Breast (tissue), 4 donors: ENCODE results near the genes WDR12 and CTLA4.

DNA sequence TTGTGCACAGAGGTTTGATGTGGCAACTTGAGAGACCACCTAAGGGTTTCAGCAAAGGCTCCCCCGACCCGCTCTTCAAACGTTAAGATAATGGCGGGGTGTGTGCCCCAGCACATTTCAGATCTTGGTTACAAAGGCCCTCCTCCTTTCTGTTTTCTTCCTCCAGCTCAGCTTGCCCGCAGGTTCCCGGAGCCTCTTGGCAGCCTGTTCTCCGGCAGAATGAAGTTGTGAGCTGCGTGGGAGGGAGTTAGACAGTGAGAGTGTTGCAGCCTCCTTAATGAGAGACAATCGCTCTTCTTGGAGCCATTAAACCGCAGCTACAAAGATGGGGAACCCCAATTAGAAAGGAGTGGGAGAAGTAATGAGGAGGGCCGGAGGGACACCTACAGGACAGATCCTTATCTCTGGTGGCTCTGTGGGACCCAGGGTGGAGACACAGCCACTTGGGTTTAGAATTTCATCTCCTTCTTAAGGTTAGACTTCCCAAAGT is 76.3 kb downstream of the KIAA2012 start:
- PRO-cap, 3 experiments: peak in 1 of 3 experiments; most common plus-strand start position 251 of the sequence (in 1); most common minus-strand start position 130 of the sequence (in 1)
- RRBS: no CpG with 5 or more reads among the region's 11 CpGs

- PRO-cap, 3 experiments: no peak in any of the 3 experiments
- RRBS: no CpG with 5 or more reads among the region's 8 CpGs
These were observed 27.2 kb downstream of the NOP58 start for GRCh38 chr2:202292517-202293469.

DNA sequence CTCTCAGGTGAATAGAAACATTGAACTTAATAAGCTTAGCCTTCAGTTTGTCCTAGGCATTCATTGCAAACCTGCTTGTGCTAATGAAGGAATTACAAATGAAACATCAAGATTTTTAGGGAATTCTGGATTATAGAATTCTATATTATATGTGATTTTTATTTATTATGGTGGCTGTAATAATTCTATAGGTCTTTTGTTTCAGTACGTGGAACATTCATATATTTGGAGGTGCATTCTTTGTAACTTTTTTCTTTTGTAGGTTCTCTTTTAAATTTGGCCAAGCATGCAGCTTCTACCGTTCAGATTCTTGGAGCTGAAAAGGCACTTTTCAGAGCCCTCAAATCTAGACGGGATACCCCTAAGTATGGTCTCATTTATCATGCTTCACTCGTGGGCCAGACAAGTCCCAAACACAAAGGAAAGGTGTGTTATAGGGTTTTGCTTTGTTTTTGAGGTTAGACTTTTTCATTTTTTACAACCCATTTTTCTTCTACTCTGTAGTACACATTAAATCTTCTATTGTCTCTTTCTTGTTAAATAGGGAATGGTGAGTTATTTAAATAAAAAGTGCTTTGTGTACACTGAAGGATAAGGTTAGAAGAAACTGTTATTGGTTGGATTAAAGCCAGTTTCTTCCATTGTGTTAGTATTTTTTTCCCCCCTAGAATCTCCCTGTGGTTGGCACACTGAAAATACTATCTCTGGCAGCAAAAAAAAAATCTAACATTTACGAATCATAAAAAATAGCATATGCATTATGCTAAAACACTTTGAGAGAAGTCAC is 30.0 kb downstream of the NOP58 start:
- PRO-cap, 3 experiments: no peak in any of the 3 experiments
- RRBS: no CpG with 5 or more reads among the region's 5 CpGs

- PRO-cap, 3 experiments: no peak in any of the 3 experiments
- RRBS: no CpG with 5 or more reads among the region's 2 CpGs
These were observed 34.5 kb downstream of the NOP58 start for GRCh38 chr2:202300003-202300481.

GRCh38 chr2:202302575-202303130 is 37.1 kb downstream of the NOP58 start:
- PRO-cap, 3 experiments: no peak in any of the 3 experiments
- RRBS: no CpG with 5 or more reads among the region's 5 CpGs

GRCh38 chr2:202377168-202377778 is 1.1 kb downstream of the BMPR2 start:
- PRO-cap, 3 experiments: peak in 1 of 3 experiments; most common plus-strand start chr2:202377377 (in 1)
- RRBS: 2% methylated on average over 9 of the region's 38 CpGs

GRCh38 chr2:202911493-202912428 is at the start of gene WDR12:
Gene WDR12 (minus strand): TSS chr2:202911673.
- PRO-cap, 3 experiments: peak in 3 of 3 experiments; most common plus-strand start chr2:202912294 (in 2); most common minus-strand start chr2:202911646 (in 3)
- RRBS: 1% methylated on average over 6 of the region's 47 CpGs

- PRO-cap, 3 experiments: peak in 2 of 3 experiments; most common plus-strand start chr2:202912594 (in 1); most common minus-strand start chr2:202912481 (in 1)
- RRBS: 1% methylated on average over 3 of the region's 37 CpGs
These were observed 372 bp downstream of the CARF start for GRCh38 chr2:202912429-202912865.

GRCh38 chr2:203022440-203023229 is 8.0 kb downstream of the NBEAL1 start:
- PRO-cap, 3 experiments: no peak in any of the 3 experiments
- RRBS: no CpG with 5 or more reads among the region's 1 CpG

DNA sequence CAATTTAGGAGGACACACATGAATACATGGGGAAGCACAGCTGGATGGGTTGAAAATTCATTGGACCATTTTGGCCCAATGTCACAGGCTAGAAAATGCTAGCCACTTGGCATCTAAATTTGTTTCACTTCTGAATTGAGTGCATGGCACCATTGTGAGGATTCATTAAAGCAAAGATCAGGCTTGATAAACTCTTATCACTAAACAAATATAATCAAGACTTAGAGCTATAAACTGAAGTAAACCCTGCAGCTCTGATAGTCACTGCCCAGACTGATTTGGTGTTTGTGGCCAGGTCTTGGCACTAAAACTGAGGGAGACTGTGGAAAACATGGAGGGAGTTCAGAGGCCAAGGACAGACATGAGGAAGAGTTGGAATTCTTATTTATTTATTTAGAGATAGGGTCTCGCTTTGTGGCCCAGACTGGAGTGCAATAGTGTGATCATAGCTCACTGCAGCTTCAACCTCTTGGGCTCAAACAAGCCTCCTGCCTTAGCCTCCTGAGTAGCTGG is 53.0 kb upstream of the CTLA4 start:
- PRO-cap, 3 experiments: no peak in any of the 3 experiments
- RRBS: no CpG with 5 or more reads among the region's 1 CpG

GRCh38 chr2:203867330-203868002 is at the start of gene CTLA4:
Gene CTLA4 (plus strand): TSS chr2:203867771.
- PRO-cap, 3 experiments: no peak in any of the 3 experiments
- RRBS: no CpG with 5 or more reads among the region's 6 CpGs

DNA sequence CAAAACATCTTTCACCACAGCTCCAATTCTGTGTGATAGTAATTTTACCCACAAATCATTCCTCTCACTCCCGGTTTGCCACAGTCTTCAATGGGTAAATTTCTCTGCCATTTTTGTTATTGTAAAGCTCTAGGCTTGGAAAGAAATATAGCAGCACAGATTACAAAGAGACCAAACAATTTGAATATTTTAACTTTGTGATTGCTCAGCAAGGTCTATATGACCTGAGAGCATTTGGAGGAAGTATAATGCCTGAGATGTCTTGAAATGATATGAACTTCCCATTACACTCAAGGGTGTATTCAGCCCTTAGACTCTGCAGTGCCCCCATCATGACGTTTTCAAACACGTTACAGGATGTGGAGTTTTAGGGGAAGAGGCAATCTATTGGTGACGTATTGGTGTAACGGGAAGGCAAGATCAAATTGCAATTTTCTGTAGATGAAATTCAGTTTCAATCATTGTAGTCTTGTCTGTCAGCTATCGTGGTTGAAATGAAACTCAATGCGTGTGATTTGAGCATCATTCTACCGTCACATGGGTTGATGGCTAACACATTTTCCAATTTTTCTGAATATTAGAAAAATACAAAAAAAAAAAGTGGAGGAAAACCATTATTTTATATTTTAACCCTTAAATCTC is 78.9 kb downstream of the ICOS start:
- PRO-cap, 3 experiments: no peak in any of the 3 experiments
- RRBS: no CpG with 5 or more reads among the region's 8 CpGs

- PRO-cap, 3 experiments: no peak in any of the 3 experiments
- RRBS: no CpG with 5 or more reads among the region's 8 CpGs
These were observed 173.9 kb downstream of the ICOS start for GRCh38 chr2:204110362-204110876.

DNA sequence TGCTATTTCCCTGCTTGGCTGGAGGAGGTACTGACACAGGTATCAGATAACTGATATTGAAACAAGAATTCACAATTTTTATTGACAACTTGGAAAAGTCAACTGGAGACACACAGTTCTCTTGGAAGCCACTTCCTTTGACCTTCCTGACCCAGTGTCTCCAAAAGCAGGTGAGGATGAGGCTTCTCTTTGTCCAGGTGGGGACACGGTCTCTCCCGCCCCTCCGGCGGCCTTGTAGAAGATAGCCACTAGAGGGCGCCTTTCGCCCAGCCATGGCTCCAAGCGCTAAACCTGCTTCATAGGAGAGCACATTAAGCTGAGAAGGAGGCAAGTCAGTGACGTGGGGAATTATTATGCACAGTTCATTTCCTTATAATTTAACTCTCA is 208.6 kb downstream of the ICOS start:
- PRO-cap, 3 experiments: no peak in any of the 3 experiments
- RRBS: no CpG with 5 or more reads among the region's 8 CpGs

DNA sequence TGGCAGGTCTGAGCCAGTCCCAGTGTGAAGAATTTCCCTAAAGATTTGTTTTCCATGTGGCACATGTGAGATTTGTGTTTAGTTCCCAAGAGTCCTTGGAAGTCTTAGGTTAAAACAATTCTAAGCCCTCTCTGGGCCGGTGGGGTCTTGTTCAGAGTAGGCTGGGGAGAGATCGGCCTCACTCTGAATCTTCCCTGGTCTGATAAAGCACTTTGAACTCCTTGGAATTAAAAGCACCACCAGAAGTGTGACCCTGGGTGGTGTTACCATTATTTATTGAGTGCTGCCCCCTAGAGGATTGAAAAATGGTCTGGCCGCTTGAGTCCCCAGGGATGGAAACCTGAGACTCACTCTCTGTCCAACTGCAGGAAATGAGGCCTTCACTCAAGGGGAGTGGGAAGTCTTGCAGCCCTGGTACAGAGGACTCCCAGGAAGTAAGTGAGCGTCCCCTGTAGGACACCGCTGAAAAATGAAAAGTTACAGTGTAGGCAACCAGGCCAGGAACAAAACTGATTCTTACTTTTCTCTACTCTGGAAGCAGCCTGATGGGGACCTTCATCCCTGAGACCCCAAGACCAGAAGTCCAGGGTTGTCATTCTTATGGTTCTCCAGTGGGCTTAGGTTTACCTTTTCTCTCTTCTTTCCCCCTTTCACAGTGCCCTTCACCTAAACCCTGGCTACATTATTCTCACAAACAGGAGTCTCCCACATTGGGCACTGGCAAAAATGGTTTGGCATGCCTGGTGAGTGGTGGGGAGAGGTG is 2.3 kb upstream of the NRP2 start:
- PRO-cap, 3 experiments: no peak in any of the 3 experiments
- RRBS: no CpG with 5 or more reads among the region's 5 CpGs

GRCh38 chr2:205704533-205704921 is 22.2 kb downstream of the NRP2 start:
- PRO-cap, 3 experiments: no peak in any of the 3 experiments
- RRBS: no CpG with 5 or more reads among the region's 4 CpGs

DNA sequence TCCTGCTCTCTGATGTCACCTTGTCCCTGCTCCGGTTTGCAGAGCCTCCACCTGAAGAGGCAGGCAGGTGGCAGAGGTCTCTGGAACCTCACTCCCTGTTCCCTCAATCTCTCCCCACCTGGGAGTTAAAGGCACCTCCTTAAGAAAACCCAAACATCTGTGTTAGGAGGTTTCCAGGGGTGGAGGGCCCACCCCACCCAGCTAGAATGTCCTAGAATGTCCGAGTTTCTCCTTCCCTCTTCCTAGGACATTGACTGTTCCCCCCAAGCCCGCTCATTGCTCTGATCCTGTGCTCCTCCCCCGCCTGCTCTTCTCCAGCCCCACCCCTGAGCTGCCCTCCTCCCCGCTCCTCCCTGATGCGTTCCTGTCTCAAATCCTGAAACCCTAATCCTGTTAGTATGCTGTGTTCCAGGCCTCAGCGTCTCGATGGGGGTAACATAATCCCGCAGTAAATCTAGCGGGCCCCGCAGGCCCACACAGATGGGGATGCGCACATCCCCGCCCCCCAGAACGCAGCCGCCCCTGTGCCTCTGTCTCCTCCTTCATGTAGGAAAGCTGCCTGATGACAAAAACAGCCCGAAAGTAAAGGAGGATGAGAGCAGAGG is 51.3 kb downstream of the NRP2 start:
- PRO-cap, 3 experiments: no peak in any of the 3 experiments
- RRBS: no CpG with 5 or more reads among the region's 16 CpGs

GRCh38 chr2:205757607-205758188 is 75.4 kb downstream of the NRP2 start:
- PRO-cap, 3 experiments: no peak in any of the 3 experiments
- RRBS: no CpG with 5 or more reads among the region's 3 CpGs

DNA sequence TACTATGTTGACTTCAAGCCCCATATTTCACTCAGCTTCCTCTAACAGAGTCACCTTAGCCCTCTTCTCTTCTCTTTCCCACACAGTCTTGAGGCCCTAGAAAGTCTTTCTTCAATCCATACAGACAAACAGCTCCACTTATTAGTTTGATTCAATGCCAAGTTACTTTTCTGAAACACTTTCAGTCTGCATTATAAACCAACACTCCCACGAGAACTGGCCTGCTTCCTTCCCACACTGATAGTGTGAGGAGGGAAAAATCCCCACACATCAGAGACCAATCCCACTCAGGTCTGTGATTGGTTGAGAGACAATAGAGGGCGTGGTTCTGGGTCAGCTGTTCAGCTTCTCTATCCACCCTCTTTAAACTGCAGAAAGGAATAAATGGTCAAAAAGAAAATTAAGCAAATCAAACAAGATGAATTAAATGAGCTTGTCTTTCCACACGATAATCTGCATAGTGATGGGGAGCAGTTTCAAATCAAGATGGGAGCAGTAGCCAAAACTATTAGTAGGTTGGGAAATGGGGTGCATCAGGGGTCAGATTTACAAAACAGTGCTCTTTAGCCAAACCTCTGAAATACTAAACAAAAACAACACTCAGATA is 152.5 kb downstream of the NRP2 start:
- PRO-cap, 3 experiments: no peak in any of the 3 experiments
- RRBS: no CpG with 5 or more reads among the region's 3 CpGs

- PRO-cap, 3 experiments: no peak in any of the 3 experiments
- RRBS: no CpG with 5 or more reads among the region's 5 CpGs
These were observed 88.4 kb downstream of the INO80D start for GRCh38 chr2:205997155-205998386.